LUHMES (cell line): Measurements from ENCODE around the gene RFESD.

DNA sequence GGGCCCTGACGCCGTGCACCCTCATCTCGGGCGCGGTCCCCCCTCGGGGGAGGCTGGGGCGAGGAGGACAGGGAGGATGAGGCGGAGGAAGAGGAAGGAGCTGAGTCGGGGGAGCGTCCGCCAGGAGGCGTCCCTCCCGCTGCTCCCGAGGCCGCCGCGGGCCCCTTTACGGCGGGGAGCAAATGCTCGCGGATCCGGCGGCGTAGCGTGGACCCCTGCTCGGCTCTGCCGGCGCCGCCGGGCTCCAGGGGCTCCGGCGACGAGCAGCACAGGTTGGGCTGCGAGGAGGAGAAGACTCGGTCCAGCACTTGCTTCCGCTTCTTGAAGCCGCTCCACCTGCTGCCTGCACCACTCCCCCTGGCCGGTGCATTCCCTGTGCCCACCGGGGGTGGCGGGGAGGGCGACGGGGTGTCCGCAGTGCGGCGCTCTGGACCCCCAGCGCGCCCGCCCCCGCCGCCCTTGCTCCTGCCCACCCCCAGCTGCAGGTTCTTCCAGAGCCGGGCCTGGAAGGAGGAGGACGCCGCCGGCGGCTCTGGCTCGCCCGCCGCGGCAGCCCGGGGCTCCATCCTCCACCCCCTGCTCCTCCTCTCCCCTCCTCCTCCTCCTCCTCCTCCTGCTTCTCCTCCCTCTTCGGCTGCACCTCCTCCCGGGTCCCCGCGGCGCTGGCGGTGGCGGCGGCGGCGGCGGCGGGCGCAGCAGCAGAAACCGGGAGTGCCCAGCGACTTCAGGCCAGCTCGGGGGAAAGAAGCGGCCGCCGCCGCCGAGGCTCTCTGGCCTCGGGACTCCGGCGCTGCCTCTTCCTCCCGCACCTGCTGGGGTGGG lies 673 bp downstream of the MCTP1 start:
- PRO-cap: no peak

DNA sequence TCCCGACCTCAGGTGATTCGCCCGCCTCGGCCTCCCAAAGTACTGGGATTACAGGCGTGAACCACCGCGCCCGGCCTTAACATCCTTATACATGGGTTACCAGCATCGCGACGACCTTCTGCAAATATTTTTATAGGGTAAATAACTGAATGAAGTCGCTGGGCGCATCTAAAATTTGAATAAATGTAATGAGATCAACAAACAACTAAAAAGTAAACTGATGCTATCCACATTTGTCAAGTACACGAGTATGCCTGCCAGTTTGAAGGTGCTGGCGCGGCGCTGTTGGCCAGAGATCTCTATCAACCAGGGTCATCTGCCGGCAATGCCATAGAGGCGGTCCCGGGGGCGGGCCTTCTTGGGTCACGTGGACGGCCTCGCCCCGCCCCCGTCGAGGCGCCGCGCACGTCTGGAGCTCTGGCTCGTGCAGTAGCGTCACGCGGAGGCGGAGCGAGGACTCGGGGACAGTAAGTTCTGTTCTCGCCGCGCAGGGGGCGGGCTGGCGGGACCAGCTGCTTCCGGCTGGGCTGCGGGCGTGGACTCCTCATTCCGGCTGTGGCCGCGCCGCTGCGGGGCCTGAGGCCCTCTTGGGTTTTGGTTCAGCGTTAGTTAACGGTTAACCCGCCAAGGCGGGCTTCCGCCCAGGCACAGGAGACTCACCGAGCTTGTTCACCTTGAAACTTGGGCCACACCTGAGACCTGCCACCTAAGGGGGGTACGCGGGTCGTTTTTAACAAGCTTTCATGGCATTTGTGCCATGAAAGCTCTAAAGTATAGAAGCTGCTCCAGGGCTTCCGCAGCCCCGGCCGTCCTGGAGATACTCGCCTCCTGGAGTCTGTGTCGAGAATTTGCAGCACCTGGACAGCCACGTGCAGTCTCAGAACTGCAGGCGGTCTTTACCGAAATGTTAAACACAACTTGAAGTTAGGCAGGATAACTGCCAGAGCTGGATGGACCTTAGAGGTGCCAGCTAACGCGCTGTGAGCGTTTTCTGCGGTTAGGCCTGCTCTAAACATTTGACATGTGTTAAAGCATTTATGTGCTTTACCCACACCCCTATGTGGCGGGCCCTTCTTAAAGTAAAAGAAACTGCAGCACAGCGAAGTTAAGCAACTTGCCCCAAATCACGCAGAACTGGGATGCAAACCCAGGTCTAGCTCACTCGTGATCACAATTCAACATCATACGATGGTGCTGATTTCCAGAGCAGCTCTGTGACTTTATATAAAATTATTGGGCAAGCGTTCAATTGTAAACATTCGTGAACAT lies at the start of gene RFESD:
TSS of gene RFESD (plus strand) at position 427 of the 1,269 bp plus-strand sequence.
- PRO-cap: bidirectional peak, plus-strand start at position 546 of the sequence, minus-strand start at position 301 of the sequence; bidirectional peak, plus-strand start at position 842 of the sequence, minus-strand start at position 840 of the sequence

DNA sequence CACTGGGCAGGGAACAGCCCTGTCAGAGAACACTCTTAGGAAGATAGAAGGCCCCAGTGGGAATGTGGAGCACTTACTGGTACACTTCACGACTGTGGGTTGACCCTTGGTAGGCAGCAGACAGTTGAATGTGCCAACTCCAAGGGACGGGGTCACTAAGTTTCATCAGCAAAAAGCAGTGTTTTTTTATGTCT lies 1.0 kb downstream of the RHOBTB3 start:
- PRO-cap: no peak

DNA sequence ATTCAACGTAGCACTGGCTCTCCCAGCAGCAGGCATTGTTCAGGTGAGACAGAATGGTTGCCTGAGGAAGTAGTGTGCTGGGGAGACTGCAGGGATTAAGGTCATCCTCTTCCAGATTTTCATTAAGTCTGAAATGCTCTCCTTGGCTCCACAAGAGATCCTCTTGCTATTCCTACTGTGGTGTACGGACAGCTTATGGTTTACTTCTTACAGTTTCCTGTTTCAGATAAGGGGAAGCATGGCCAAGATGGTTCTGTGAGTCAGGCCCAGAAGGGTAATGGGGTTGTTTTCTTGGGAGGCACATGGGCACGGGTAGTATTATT lies 43.0 kb downstream of the GLRX start:
- PRO-cap: no peak

GRCh38 chr5:95807964-95809120 lies 14.2 kb downstream of the GLRX start:
- PRO-cap: no peak

- PRO-cap: no peak
Observed at GRCh38 chr5:95827038-95827755, 4.7 kb upstream of the GLRX start.

DNA sequence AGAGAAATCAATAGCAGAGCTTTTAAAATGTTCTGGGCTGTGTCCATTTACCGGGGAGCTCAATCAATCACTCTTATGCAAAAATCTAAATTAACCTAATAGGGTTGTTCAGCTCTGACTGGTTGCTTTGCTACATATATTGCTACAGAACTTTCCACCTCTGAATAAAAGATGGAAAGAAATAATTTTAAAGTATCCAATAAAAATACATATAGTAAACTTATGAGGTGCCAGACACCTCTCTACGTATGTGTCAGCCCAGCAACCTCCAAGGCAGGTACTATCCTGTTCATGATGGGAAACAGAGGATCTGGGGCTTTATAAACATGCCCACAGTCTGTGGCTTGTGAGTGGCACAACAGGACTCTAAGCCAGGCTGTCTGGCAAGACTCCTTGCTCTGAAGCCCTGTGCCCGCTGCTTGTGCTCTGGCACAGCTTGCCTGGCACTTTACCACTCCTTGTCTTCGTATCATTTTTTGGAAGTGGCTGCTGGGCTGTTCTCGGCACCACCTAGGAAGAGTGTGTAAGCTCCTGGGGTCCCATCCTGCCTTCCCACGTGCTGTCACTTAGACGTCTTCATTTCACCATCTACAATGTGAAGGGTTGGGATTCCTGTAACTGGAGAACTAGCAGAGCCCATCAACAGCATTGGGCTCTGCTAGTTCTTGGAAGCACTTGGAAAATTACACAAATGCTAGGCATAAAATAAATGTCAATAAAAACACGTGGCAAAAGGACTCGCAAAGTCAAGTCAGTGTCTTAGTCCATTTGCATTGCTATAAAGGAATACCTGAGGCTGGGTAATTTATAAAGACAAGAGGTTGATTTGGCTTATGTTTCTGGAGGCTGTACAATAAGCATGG lies 59.3 kb upstream of the GLRX start:
- PRO-cap: no peak

- PRO-cap: no peak
Observed at GRCh38 chr5:95903477-95904472, 57.9 kb downstream of the ELL2 start.

- PRO-cap: no peak
Observed at GRCh38 chr5:95936760-95937401, 24.8 kb downstream of the ELL2 start.

DNA sequence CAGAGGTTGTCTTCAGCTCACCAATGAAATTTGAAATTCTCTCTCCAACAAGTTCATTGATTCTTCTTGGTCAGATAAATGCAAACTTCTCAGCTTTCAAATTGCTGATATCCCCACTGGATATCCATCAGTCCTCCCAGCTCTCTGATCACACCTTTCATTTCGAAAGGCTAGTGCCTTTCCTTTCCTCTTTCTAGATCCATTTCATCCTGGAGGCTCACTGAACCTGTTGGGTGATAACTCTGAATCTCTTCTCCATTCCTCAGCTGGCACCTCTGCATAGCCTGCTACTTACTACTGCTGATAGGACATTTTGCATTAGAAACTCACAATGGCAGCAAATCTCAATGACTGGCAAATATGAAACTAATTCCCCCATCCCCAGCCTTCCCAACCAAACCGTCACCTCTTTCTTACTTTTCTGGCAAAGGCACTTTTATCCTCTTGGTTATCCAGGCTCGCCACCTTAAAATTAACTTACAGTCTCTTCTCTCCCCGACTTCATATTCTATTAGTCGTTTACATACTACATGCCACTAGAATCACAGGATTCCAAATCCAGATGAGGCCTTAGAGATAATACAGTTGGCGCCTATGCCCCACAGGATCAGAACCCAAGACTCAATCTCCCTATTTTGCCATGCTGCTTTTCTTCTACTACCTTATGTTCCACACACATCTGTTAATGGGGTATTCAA lies 16.7 kb downstream of the ELL2 start:
- PRO-cap: no peak

DNA sequence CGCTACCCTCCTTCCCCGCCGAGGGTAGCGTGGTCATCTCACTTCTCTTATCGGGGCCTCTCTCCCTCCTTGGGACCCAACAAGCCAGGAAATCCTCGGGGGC lies 606 bp downstream of the ELL2 start:
- PRO-cap: no peak

- PRO-cap: no peak
Observed at GRCh38 chr5:96113483-96113920, 151.9 kb upstream of the ELL2 start.

DNA sequence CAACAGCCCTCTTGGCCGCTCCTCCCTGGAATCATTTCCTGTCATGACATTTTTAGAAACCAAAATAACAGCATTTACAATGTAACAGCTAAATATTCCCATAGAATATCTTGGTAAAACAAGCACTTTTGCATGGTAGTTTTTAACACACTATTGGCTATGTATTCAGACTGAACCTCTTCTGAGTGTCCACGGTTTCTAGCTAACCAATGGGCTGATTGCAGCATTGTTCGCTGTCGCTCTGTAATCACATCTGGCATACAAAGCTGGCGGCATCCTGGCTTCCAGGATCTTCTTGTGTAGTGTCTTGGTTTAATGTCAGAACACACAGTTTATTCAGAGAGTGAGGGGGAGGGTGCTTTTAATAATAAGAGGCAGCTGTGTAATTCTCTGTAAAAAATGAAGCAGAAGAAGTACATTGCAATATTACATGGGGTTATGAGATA lies 206.2 kb downstream of the PCSK1 start:
- PRO-cap: no peak

GRCh38 chr5:96288063-96288541 lies 144.9 kb downstream of the PCSK1 start:
- PRO-cap: no peak

- PRO-cap: no peak
Observed at GRCh38 chr5:96292600-96293467, 140.2 kb downstream of the PCSK1 start.

- PRO-cap: no peak
Observed at GRCh38 chr5:96297128-96297686, 135.8 kb downstream of the PCSK1 start.

GRCh38 chr5:96336366-96336714 lies 96.7 kb downstream of the PCSK1 start:
- PRO-cap: no peak

DNA sequence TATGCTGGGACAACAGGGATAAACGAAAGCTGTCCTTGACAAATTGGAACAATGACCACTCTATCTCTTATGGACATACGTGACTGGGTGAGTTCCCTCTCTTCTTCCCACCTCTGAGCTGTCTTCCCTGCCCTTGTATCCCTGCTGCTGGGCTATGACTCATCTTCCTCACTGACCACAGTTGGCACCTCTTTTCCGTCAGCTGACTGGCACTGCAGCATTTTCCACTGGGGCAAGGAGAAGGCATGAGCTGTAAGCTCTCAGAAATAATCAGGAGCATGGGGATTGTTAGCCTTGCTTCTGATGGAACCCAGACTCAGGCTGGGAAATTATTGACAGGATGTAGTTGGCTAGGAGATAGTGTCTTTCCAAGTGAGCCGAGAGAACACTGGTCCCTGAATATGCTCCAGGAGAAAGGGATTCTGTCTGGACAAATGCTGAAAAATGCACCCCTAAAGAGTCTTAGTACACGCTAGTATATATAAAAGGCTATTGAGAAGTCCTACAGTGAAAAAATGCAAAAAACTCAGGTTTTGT lies 48.6 kb downstream of the PCSK1 start:
- PRO-cap: no peak

- PRO-cap: no peak
Observed at GRCh38 chr5:96706052-96707135, 44.2 kb downstream of the CAST start.

DNA sequence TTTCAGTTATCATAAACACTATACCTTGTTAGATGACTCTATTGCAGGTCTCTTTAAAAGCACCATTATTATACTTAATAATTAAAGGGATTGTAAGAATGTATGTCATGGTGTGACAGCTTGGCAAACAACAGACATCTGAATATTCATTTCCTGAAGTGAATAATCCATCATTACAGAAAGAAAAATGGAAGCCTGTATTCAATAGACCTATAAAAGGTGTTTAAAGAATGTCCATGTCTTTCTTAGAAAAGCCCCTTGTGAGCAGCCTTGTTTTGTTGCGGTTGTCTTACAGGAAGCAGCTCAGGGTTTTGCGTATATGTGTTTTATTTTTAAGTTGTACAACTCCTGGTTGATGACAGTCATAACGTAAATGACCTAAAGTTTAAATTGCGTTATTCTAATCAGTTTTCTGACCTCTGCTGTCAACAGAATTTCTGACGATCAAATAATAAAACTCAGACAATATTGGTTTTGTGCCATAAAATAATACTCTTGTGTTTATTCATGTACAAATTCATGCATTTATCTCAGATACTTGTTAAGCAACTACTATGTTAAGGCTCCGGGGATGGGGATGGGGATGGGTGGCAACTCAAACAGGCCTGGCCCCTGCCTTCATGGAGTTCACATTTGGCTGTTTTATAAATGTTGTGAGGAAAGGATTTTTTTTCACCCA lies 53.9 kb downstream of the CAST start:
- PRO-cap: no peak